Jurkat, Clone E6-1 (cell line): Measurements from ENCODE around the genes GPATCH2L and CIPC.

DNA sequence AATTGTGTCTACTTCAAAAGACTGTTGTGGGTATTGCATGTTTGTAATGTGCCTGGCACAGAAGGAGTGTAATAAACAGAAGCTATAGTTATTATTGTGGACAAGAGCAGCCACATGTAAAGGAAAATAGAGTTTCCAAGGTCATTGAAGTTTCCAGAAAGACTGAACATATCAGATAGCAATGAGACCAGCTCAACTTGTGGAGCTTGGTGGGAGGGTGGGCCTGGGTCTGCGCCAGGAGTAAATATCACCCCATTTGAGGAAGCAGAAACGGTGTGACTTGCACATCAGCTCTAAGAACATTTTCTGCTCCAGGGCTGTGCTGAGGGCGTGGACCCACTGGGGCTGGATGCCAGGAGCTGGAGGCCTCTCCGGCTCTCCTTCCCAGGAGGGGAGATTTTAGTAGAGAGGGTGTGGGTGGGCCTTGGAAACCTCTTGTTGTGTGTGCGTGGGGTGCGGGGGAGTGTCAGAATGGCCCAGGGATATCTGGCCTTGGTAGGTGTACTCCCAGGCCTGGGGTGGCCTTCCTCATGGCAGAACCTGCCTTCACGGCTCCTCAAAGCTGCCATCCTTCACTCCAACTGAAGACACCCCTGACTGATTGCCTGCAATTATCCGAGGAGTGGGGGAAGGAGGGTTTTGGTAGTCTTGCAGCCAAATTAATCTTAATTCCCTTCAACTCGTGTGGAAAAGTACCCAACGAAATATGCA, 19.9 kb downstream of the FOS start:
- RRBS = no CpG with 5 or more reads among the region's 10 CpGs

GRCh38 chr14:75334914-75335272, 56.3 kb downstream of the FOS start:
- RRBS = no CpG with 5 or more reads among the region's 9 CpGs

GRCh38 chr14:75380774-75381228, 47.0 kb upstream of the JDP2 start:
- RRBS = no CpG with 5 or more reads among the region's 3 CpGs

DNA sequence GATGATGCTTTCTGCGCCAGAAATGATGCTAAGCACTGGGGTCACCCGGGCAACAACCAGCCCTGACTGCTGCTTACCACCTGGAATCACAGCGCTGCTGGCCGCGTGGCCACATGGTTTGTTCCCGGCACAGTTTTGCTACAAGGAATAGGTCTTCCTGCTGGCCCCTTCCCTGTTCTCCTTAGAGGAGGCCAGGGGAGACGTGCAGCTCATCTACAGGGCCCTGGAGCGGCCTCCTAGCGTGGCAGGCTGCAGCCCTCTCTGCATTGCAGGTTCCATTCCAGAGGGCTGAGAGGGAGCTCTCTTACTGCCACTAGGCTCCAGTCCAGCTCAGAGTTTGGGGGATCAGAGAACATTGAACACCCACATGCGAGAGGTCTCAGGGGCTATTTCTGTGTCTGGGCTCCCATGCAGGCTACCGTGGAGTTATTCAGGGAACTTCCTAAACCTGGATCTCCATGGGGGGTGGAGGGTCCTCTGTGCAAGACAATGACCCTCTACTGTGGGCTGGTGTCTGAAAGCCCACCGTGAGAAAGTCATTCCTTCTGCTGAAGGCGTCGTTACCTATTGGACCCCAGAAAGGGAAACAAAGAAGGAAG, 7.2 kb downstream of the JDP2 start:
- RRBS = 93% methylated on average over 5 of the region's 14 CpGs

DNA sequence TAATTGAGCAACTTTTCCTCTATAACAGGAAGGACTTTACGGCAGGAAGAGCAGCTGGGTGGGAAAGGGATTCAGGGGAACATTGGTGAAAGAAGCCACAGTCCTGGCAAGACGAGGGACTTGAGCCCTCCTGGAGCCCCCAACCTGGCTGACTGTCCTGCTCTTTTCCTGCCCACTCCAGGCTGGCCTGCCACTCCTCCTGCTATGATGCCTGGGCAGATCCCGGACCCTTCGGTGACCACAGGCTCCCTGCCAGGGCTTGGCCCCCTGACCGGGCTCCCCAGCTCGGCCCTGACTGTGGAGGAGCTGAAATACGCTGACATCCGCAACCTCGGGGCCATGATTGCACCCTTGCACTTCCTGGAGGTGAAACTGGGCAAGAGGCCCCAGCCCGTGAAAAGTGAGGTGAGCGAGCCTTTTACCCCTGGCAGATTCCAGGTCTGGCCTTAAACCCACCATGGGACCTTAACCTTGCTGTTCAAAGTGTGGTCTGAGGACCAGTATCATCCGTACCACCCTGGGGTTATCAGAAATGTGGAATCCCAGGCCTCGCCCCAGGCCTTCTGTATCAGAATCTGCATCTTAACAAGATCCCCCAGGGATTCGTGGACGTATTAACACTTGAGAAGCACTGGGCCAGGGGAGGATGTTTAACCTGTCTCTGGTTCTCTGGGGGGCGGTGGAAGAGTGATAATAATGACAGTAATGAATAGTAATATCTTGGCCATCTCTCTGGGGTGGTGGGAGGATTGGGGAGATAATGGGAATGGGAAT, 10.1 kb downstream of the JDP2 start:
- RRBS = 86% methylated on average over 3 of the region's 16 CpGs

- RRBS = no CpG with 5 or more reads among the region's 12 CpGs
Measured at GRCh38 chr14:75469987-75470262, 42.1 kb downstream of the JDP2 start.

- RRBS = no CpG with 5 or more reads among the region's 4 CpGs
Measured at GRCh38 chr14:75559754-75560352, 18.6 kb upstream of the FLVCR2 start.

- RRBS = no CpG with 5 or more reads among the region's 10 CpGs
Measured at GRCh38 chr14:75745053-75745611, 84.1 kb downstream of the TTLL5 start.

DNA sequence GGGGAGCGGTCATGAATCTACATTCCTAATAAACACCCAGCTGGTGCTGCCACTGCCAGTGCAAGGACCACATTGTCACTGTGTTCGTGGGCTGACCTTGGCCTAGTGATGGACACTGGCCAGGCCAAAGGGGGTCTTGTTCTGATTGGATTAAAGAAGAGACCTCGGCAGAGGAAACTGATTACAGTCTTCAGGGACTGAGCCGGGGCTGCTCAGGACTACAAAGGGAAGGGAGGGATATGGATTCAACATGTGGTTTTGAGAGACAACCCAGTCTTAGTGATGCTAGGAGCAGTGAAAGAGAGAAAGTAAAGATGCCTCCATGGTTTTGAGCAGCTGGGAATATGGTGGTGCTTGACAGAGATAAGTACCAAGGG, 55.0 kb upstream of the GPATCH2L start:
- RRBS = no CpG with 5 or more reads among the region's 4 CpGs

DNA sequence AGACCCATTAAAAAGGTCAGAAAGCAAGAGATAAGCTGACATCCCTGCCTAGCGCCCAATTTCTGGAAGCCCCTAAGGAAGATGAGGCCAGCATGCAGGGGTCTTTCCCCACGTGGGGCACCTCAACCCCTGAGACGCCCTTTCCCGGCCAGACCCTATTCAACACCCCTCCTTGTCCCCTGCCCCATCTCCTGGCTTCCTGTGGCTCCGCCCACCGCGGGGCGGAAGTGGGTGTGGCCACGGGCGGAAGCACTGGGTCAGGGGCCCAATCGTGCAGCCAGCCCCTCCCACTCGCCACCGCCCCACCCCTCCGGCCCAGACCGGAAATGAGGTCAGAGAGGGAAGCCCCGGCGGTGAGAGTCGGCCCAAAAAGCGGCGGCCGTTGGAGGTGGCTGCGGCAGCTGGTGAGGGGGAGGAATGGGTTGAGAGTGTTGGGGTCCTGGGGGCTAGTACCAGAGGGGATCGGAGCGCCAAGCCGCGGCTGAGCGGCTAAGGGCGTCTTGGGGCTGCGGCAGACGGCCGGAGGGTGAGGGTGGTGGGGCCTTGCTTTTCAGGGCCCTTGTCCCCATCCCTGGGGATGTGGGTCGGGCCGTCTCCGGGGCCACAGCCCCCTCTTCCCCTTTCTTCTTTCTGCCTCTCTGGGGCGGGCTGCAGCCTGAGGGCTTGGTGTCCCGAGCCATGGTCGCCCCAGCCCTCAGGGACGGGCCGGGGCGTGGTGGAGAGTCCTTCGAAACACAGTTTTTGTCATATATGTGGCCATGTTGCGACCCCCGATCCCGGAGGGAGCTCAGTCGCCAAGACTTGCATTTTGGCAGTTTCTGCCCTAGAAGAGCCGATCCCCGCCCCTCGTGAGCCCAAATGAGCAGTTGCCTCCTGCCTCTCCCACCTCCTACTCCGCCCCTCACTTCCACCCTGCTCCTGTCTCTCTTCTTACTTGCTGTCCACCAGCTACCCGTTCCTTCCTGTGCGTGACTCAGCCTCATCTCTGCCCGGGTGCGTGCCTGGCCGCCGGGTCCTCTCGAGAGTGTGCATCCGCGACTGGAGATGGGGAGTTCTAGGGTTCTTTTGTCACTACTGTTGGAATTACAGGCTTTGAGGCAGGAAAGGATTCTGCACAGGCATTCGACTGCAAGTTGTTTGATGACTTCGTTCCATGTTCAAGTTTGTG, at the start of gene GPATCH2L:
Gene GPATCH2L (plus strand): TSS at position 335 of the 1,168 bp plus-strand sequence.
- RRBS = 5% methylated on average over 10 of the region's 60 CpGs

DNA sequence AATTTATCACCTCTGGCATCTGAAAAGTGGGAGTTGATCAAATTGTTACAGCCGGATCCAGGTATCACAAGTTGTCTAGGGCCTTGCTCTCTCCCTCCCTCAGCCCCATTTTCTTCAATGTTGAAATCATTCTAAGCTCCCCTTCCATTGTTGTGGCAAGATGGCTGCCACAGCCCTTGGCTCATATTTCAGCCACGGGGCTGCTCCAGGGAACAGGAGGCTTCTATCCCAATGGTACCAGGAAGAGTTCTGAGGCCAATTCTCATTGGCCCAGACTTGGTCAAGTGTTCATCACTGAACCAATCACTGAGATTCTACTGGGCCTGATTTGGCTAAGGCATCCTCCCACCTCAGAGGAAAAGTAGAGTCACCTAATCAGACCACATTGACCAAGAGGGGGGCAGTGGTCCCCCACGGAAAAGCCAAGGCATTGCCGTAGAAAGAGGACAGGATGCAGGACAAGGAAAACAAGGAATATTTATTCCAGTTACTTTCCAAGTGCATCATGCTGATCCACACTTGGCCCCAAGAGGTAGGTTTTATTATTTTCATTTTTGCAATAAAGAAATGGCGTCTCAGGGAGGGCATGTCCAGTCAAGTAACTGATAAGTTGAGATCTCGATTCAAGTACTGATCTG, 106.3 kb downstream of the GPATCH2L start:
- RRBS = no CpG with 5 or more reads among the region's 6 CpGs

GRCh38 chr14:76309982-76310510, 65.9 kb upstream of the ESRRB start:
- RRBS = no CpG with 5 or more reads among the region's 15 CpGs

- RRBS = no CpG with 5 or more reads among the region's 12 CpGs
Measured at GRCh38 chr14:76923823-76924399, 97.7 kb downstream of the LRRC74A start.

DNA sequence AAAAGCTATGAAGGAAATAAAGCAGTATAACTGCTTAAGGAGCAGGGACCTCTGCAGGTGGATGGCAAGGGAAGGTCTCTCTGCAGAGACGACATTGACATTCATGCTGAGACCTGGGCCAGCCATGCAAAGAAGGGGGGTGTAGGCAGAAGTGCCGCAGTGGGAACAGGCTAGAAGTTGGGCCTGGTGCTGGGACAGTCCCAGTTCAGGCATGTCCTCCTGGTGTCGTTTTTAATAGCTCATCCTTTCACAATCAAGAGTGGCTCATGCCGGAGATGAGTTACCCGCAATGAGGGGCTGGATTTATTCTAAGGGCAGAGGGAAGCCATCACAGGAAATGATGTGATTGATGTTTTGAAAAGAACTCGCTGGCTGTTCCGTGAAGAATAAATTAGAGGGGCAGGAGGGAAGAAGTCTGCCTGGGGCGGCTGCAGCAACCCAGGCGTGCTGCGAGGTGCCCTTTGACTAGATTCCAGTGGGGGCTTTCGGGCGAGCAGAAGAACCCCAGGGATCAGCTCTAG, 72.6 kb downstream of the IRF2BPL start:
- RRBS = no CpG with 5 or more reads among the region's 12 CpGs

GRCh38 chr14:76960284-76960626, 68.3 kb downstream of the IRF2BPL start:
- RRBS = no CpG with 5 or more reads among the region's 4 CpGs

DNA sequence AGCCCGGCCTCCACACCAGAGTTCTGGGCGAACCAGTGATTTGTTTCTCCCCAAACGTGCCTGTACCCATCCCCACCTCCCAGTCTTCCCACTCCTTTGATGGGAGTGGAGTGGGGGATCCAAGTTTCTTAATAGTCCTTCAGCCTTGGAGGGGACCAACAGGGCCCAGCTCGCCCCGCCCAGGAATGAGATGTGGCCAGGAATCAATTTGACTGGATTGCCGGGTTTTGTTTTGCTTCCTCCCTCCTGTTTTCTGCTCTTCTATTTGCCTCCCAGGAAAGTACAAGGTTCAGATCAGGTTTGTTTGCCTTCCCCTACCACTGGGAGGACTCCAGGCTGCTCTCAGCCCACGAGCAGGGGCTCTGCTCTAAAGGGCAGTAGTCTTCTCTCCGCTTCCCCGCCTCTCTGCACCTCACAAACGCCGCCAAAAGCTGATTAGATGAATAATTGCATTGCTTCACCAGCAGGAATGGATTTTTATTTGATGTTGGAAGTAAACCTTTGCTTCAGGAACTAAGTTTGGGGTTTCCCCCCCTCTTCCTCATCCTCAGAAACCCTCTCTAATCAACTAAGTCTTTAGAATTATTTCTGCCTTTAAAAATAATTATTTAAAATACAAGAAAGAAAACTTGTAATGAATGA, 5.0 kb downstream of the IRF2BPL start:
- RRBS = no CpG with 5 or more reads among the region's 11 CpGs

GRCh38 chr14:77025022-77025723, 3.3 kb downstream of the IRF2BPL start:
- RRBS = 96% methylated on average over 2 of the region's 22 CpGs

GRCh38 chr14:77045413-77046144, 17.1 kb upstream of the IRF2BPL start:
- RRBS = no CpG with 5 or more reads among the region's 7 CpGs

DNA sequence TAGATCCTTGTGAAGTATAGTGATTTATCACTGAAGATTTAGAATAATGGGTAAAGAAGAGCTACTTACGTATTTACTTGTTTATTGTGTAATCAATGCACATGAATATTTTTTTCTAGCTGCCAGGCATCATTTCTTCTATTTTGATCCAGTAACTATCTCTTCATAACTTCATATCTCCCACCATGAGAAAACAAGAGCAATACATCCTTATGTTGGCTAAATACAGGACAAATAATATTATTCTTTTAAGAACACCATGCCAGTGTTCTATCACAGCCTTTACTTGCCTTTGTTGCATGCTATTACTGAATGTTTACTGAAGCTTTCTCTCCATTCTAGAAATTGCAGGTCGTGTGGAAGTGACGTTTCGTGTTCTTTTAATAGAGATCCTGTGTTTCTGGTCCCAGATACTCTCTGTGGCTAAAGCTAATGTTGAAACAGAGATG, 17.0 kb upstream of the CIPC start:
- RRBS = no CpG with 5 or more reads among the region's 4 CpGs

DNA sequence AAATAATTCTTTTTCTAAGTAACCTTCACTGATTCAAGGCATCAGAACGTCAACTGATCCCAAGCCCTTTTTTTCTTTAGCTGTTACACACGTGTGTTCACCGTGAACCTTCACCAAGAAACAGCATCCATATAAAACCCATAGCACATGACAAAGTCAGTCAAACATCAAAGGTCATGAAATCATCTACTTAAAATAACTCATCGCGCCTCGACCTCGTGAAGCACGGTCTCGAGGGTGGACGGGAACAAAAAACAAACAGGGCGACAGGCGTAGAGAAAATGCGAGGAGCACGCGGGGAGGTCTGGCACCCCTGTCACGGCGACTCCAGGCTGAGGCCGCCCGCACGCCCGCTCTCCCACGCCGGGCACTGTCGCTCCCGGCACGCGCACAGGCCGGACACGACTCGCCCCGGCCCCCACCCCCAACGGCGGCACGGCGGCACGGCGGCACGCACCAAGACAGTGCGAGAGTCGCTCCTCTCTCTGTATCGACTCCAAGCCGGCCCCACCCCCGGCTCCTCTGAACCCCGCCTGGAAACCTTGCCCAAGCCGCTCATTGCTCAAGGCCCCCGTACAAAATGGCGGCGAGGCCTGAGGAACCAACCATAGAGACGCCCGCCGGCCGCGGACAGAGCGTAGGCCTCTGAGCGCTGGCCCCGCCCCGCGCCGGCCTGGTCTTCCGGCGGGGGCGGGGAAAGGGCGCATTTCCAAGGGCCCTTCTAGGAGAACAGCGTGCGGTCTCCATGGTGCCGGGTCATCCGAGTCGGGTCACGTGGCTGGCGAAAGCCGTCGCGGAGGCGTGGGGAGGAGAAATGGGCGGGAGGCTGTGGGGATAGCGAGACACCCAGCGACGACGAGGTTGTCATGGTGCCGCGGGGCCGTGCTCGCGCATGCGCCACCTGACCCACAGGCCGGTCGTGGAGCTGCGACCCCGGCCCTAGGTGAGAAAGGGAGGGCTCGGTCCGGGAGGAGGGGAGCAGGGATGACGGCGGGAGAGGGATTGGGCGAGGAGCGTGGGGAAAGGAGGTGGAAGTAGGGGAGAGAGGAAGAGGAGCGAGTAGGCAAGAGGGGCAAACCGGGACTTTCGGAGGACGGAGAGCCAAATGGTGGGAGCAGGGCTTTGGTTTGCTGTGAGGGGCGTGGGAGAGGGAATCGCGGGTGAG, at the start of gene CIPC:
Gene CIPC (plus strand): TSS at position 840 of the 1,165 bp plus-strand sequence.
- RRBS = 1% methylated on average over 28 of the region's 102 CpGs